Measurements from ENCODE around the gene KRT23.

- RRBS: no CpG with 5 or more reads among the region's 3 CpGs
Measured at GRCh38 chr17:40071792-40072218, 9.0 kb downstream of the THRA start.

DNA sequence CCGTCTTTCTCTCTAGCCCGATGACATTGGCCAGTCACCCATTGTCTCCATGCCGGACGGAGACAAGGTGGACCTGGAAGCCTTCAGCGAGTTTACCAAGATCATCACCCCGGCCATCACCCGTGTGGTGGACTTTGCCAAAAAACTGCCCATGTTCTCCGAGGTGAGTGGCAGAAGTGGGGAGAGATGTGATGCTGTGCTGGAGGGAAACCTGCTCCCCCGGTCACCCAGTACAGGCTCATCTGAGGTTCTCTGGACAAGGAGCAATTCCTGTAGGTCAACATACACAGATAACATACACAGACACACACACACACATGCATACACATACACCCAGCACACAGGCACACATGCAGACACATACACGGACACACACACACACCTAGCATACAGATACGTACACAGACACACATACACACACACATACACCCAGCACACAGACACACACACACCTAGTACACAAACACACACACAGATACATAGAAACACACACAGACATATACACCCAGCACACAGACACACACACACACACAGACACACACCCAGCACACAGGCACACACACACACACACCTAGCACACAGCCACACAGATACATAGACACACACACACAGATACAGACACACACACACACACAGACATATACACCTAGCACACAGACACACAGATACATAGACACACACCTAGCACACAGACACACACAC is 13.5 kb downstream of the NR1D1 start:
- RRBS: 33% methylated on average over 1 of the region's 11 CpGs

DNA sequence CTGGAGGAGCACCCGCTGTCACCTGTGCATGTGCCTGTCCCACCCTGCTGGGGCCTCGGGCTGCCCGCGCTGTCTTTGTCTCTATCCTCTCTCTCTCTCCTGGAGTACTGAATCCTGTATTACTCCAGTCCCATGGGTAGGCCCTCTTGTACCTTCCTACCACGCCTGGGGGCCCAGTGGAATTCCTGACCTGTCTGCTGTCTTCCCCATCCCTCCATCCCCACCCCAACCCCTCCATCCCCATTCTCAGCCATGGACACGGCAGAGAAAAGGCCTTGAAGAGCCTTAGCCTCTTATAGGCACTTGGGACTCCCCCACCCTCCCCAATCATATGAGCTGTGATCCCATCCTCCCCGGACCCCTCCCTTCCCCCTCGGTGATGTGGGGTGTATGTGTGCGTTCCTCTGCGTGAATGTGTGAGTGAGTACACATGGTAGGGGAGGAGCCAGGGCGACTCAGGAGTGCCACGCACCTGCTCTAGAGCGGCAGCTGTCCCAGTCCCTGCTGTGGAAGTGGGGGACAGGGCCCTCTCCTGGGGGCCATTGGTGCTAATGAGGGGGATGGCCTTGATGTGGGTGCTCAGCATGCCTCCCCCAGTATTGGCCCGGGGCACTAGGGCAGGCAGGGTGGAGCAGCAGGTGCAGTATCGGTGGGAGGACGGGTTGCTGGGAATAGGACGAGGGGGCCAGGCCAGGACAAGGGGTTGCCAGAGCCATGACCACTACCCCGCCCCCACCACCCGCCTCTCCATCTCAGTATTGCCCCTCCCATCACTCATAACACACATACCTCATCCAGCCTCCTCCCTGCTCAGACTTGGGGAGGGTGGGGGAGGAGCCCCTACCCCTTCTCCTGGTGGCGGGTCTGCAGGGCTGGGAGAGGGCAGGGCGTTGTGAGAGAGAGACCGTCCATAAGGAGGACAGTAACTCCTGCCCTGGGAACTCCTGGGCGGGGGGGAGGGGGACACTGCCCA is 8.7 kb downstream of the NR1D1 start:
- RRBS: no CpG with 5 or more reads among the region's 23 CpGs

DNA sequence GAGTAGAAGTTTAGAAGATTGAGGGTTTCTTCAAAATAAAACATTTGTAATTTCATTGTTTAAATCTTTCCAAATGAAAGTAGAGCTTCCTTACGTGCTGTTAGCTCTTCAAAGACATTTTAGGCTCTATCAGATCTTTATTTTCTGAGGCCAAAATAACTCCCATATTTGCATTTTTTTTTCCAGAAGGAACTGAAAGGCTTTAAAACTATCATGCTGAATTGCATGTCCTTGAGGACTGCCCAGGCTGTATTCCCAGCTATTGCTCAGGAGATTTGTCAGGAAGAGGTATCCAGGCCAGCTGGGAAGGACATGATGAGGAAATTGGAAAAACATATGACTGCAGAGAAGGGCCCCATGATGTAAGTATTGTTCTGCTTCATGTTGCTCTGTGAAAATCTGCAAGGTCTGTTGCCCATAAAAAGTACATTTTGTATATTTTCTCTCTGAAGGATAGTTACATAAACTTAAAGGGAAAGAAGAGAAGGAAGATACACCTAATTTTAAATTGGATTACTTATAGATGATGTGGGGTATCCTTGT is 5.7 kb downstream of the CDC6 start:
- RRBS: no CpG with 5 or more reads among the region's 1 CpG

- RRBS: no CpG with 5 or more reads among the region's 11 CpGs
Measured at GRCh38 chr17:40331156-40331758, 22.3 kb downstream of the RARA start.

DNA sequence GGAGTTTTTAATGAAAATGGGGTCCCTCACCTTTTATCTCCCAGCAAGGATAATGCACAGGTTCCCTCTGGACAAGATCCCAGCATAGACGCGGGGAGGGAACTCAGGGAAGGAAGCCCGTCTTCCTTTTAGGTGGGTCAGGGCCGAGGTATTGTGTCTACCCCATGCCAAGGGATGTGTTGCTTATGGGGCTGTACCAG is 26.6 kb downstream of the GJD3 start:
- RRBS: no CpG with 5 or more reads among the region's 4 CpGs

GRCh38 chr17:40338991-40340119 is 25.2 kb downstream of the GJD3 start:
- RRBS: no CpG with 5 or more reads among the region's 18 CpGs

DNA sequence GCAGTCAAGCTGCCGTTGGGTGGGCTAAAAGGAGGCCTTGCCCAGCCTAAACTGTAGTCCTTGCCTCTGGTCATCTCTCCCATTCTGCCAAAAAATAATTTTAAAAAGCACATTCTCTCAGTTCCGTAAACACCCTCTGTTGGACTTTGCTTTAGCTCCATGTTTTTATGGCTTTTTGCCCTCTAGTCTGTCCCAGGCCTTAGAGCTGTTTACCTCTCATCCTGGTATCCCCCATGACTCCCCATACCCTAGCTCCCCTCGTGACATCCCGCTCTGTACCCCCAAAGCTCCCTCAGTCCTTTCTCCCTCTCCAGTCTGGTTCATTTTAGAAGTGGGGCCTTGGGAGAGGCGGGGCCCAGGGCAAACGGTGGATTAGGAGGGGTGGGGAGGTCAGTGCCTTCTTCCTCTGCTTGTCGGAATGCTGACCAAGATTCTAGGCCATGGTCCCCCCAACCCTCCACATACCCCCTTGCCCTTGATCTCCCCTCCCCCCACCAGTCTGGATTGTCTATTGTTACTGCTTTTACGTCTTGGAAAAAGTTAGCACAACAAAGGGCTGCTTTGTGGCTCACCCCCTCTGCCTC is 18.4 kb downstream of the GJD3 start:
- RRBS: no CpG with 5 or more reads among the region's 8 CpGs

- RRBS: 67% methylated on average over 5 of the region's 13 CpGs
Measured at GRCh38 chr17:40348368-40349092, 16.0 kb downstream of the GJD3 start.

GRCh38 chr17:40453667-40454760 is 10.8 kb downstream of the IGFBP4 start:
- RRBS: no CpG with 5 or more reads among the region's 22 CpGs

DNA sequence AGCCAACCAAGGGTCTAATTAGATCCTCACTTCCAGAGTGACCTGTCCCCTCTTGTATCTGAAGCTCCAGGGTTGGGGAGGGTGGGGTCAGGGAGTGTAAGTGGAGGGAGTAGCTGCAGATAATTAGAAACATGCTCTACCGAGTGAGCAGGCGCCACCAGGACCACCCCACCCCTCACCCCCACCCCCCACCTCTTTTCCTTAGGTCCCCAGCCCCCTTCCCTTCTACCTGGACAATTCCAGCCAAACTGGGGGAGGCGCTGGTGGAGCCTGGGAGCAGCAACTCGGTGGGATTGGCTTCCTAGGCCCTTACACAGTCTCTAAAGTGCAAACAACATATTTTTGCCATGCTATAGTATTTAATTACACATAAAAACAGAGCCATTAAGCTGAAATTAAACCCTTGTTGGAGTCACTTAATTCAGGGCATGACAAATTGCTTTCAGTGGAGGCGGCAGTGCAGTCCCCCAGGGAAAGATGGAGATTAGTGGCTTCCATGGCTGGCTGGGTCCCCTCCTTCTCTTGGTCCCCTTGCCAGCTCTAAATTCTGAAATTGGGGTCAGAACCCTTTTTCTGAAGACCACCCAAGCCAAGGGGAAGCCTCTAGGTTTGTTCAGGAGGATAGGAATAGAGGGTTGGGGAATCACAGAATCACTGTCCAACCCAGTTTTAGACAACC is 17.3 kb downstream of the IGFBP4 start:
- RRBS: no CpG with 5 or more reads among the region's 5 CpGs

- RRBS: no CpG with 5 or more reads among the region's 8 CpGs
Measured at GRCh38 chr17:40521372-40522033, 20.1 kb upstream of the TNS4 start.

GRCh38 chr17:40552704-40553353 is 12.4 kb downstream of the CCR7 start:
- RRBS: no CpG with 5 or more reads among the region's 7 CpGs

DNA sequence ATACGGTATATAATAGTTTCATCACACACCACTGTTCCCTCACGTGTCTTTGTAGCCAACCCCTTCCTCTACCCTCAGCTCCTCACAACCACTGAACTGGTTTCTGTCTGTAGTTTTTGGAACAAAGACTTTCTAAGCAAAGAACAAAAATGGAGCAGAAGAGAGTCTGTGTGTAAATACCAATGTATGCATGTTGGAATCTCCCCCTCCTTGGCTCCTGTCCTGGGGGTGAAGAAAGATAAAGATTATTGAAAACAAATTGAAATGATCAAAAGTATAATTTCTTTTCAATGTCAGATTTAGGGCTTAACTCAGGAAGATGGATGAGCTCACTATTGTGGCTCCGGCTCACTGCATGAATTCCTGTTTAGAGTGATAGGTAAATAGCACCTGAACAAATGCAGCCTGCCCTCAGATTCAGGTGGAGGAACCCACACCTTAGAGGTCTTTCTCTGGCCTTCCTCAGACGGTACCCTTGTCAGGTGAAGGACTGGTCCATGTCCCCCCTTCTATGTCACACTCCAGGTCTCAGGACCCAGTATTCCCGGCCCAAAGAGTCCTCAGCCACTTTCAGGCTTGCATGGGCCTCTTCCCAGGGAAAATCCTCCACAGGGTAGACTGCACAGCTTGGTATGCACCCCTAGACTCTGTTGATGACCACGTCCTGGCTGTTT is 32.1 kb upstream of the CCR7 start:
- RRBS: no CpG with 5 or more reads among the region's 6 CpGs

GRCh38 chr17:40901750-40903050 is 17.2 kb upstream of the KRT20 start:
- RRBS: no CpG with 5 or more reads among the region's 10 CpGs

- RRBS: no CpG with 5 or more reads among the region's 2 CpGs
Measured at GRCh38 chr17:40915585-40916073, 21.8 kb downstream of the KRT23 start.

GRCh38 chr17:40926903-40927477 is 10.5 kb downstream of the KRT23 start:
- RRBS: no CpG with 5 or more reads among the region's 5 CpGs

DNA sequence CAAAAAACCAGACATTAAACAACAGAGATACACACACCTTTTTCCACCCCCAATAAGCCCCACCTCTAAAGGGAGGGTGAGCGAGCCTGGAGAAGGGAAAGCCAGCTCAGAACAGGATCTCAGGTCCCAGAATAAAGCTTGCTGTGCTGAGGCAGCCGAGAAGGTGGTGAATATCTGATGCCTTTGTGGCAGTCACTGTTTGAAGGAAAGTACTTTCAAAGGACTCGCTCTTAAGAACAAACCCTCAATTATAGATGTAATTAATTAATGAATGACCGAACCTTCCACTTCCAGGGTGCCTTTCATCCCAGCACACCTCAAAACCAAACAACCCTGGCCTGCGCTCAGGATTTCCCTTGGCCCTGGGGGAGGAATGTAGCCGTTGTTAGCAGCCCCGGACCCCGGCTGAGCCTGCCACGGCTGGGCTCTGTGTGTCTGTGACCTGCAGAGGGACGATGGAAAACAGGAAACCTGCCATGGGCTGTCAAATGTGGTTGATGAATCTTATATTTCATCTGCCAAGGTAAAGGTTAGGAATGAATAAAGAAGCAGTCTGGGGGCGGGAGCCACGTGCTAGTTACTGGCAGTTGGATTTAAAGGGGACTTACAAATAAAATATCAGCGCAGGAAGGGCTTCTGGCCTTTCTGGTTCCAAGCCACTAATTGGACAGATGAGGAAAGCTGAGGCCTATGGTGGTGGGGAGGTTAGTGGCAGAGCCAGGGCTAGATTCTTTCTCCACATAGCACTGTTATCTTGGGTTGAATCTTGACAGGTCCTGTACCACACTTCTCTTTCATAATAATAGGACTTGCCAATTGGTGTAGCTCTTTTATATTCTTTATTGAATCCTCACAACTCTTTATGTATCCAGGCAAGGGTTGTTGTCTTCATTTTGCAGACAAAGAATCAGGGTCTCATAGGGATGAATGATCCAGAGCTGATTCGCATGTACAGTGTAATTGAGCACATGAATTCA is at the start of gene KRT23:
Gene KRT23 (minus strand): TSS at position 582 of the 977 bp plus-strand sequence.
- RRBS: no CpG with 5 or more reads among the region's 14 CpGs

GRCh38 chr17:40958096-40958921 is 8.4 kb downstream of the KRT39 start:
- RRBS: 90% methylated on average over 4 of the region's 11 CpGs

Data from amniotic epithelial cell (primary cell).